ENCODE measurements around a stretch of chr1.

DNA sequence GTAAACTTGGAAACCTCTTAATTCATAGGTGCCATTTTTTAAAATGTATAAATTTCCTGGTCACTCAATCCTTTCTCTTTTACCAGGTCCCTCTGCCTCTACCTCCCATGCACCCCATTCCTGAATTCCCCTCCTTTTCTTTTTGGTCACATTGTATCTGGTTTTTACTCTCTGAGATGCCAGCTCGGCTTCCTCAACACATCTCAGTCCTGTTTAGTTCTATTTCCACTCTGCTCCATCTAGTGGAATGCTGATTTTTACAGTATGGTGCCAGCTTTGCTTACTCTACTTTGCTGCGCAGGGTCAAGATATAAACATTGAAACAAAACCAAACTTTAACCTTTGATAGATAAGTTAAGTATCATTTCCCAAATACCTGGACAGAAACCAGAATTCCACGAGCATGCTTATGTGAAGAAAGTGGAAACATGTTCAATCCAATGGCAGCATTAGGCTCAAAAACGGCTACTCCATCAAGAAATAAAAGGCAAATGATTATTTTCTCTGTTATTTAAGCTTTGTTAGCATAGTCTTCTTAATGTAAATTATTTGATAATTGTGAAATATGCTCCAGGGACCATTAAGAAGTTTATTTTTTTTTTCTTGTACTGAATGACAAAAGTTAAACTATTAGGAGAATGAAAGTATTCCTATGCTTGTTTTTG is 95.9 kb downstream of the ESRRG start:
- RAMPAGE, total RNA: no peak

DNA sequence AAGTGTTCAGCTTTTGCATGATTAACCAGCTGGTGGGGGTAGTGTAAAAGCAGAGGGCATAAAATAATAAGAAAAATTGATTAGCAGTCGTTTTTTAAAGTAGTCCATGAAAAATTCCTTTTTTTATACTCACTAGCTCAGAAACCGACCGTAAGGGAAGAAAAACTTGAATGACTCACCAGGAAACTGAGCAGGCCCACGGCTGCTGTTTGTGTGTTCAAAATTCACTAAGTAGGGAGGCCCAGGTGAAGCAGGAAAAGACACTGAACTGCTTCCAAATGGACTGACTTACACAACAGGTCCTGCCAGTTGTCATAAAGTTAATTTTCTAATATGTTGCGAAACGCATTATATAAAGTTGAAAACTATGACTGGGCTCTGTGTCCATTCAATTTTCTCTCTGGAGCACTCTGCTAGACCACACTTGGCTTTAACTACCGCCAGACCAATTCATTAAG is 306.0 kb upstream of the ESRRG start:
- RAMPAGE, total RNA: no peak

- RAMPAGE, total RNA: no peak
These were observed 174.7 kb downstream of the GPATCH2 start for GRCh38 chr1:217456017-217456706.

DNA sequence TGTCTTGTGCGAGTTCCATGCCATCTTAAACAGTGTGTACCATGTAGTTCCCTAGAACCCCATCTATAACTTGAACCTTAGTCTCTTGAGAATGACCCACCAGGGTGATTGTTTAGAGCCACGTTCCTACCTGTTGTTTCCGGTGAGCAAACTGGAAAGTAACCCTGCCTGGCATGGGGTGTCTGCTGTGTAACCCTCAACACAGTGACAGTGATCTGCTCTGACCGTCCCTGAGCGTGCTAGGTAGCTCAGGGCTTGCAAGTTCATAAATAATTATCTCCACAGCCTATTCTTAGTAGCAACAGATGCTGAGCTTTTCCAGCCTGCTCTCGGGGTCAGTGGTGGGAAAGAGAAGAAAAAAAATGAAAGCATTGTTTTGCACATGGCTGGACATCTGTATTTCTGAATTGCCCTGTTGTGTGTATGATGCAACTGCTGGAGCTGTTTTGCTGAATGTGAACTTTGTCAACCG is 26.7 kb downstream of the TGFB2 start:
- RAMPAGE, total RNA: no peak

- RAMPAGE, total RNA: no peak
These were observed 94.3 kb downstream of the TGFB2 start for GRCh38 chr1:218439405-218439867.

DNA sequence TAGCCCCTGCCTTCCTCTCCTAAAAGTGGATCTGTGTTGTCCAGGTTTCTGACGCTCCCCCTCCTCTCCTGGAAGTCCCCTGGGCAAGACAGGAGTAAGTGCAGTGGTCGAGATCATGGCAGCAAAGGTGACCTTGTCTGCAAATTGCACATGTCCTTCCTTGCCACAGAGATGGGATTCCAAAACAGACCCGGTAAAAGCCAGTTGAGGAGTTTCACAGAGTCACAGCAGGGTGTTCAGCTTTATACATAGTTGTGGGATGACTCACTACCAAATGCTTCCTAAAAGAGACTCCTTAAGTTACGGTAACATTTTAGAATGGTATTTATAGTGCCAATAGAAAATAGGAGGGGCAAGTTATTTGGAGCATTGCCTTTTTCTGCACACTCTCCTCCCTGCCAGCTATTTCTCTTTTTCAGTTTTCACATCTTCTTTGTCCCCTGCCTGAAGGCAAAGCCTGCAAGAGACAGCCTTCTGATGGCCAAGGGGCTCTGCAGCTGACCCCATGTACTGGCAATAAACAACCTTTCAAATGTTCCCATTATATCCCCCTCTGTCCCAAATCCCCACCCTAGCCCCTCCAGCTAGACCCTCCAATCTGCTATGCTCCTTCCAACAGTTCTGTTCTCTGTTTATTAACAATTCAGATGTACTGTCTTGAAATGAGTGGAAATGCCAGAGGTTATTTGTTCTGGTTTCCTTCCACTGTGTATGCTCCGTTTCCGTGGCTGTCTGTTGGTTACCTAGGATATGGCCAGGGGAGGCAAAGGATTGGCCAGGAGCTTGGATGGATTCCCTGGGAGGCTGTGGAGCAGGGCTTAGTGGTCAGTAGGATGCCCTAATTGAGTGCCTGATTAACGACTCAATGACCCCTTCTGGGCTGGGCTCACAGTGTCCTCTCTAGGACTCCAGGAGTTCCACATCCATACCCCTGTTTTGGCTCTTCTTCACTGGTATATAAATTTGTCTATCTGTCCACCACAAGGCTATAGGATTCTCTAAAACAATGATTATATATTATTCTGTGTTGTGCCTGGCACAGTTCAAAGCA is 115.0 kb downstream of the TGFB2 start:
- RAMPAGE, total RNA: no peak

DNA sequence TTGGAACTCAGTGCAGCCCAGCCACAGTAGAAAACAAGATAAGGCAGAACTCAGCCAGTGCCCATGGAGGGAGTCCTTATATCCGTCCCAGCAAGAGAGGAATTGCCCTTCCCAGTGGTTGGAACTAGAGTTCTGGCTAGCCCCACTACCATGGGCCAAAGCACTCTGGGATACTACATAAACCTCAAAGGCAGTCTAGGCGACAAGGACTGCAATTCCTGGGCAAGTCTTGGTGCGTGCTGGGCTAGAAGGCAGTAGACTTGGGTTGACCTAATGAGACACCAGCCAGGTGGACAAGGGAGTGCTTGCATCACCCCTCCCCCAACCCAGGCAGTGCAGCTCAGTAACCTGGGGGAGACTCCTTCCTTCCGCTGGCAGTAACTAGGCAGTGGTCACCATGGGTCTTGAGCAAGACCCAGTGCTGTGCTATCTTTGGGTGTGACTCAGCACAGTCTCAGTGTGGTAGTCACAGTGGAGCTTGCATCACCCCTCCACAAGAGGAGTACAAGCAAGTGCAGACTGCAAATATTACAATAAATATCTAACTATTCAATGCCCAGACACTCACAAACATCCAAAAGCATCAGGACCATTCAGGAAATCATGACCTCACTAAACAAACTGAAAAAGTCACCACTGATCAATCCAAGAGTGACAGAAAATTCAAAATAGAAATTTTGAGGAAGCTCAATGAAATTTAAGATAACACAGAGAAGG is 84.8 kb upstream of the LYPLAL1 start:
- RAMPAGE, total RNA: no peak

DNA sequence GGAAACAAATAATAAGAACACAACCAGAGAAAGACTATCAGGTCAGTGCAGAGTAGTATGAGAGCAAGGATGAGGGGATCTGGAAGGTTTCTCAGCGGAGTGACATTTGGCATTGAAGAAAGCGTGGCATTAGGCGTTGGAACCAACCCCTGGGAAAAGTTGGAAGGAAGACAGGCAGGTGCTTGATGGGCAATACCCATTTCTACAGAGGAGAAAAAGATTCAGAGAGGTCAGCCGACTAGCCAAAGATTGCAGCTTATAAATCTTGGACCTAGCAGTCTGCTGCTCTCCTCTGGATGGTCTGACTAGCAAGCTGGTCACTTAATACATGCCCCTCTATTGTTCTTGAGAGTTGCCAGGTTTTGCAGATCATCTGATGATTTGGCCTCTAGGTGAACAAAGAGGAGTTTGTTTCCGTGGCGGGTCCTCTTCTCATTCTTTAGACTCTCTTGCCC is 116.0 kb downstream of the SLC30A10 start:
- RAMPAGE, total RNA: no peak

DNA sequence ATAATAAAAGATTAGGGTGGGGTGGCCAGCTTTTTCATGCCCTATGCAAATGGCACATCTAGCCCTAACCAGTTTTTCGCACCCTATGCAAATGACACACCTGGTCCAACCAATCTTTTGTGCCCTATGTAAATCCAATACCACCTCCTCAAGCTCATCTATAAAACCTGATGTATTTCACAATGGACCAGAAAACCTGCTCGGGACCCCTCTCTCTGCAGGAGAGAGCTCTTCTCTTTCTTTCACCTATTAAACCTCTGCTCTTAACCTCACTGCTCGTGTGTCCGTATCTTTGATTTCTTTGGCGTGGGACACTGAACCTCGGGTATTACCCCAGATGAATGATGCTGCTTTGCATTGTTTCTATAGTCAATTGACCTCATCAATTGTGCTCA is 93.9 kb downstream of the SLC30A10 start:
- RAMPAGE, total RNA: no peak

- RAMPAGE, total RNA: no peak
These were observed 89.3 kb downstream of the SLC30A10 start for GRCh38 chr1:219839021-219839467.

DNA sequence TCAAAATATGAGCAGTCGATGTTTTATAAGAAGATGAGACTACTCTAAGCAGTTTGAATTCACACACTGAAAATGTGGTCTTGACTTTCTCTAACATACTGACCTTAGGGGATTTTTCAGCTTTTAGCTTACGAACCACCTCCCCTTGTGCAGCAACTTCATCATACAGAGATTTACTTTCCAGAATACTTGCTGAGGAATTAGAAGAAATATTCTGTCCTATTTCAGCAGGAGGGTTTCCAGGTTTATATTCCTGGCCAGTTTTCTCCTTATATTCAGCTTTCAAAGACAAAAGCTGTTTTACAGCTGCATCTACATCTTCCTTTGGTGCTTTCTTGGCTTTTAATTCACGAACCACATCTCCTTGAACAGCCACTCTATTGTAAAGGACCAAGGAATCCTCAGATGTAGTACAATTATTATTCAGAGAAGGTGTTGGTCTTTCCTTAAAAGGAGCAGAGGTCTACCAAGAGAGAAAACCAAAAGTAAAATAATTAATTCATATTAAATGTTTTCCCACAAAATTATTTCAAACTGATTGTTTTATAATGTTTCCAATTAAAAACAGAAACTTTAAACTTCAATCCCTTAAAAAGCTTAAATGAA is 49.3 kb downstream of the EPRS1 start:
- RAMPAGE, total RNA: no peak

DNA sequence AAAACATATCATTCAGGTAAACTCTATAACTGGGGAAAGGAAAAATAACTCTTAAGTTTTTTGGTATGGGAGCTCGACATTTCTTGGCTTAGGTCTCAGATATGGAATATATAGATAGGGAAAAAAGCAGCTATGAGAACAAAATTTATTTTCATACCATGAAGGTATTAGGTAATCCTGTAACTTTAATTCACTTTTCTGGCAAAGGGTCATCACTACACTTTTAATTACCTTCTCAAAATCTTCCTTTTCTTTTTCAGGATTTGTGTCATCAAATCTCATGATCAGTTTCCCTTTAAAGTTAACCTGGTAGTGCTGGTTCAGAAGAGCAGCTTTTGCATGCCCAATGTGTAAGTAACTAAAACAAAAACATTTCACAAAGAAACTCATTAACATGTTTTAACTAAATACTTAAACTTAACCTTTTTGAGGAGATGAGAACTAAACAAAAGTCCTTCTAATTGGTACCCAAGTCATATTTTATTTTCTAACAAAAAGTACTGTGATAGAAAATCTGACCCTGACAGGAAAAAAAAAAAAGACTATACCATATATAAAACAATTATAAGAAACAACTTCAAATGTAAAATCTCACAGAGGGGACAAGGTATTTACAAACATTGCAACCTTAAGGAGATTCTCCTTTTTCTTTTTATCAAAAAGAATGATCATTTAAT is 21.3 kb downstream of the EPRS1 start:
- RAMPAGE, total RNA: no peak

DNA sequence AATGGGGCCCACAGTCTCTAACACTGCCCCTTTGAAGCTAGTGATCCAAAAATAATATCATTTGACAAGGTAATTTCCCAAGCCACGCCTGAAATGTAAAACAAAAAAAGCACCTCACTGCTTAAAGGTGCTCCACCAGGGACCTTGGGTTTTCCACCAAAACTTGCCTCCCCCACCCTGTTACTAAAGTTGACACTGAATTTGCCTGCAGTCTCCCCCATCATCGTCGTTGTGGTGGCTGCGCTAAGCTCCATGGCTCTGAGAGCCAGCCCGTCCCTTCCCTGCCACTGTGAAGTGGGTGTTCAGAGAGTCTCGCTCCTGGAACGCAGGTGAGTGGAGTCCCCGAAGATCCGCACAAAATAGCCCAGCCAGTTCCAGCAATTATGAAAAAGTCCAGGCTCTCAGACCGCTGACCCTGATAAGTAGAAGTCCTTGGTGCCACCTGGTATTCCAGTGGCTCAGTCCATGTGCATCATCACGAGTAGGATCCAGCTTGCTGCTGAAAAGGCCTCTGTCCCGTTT is 52.2 kb downstream of the RAB3GAP2 start:
- RAMPAGE, total RNA: no peak

GRCh38 chr1:220300336-220300838 is 28.1 kb upstream of the RAB3GAP2 start:
- RAMPAGE, total RNA: no peak

DNA sequence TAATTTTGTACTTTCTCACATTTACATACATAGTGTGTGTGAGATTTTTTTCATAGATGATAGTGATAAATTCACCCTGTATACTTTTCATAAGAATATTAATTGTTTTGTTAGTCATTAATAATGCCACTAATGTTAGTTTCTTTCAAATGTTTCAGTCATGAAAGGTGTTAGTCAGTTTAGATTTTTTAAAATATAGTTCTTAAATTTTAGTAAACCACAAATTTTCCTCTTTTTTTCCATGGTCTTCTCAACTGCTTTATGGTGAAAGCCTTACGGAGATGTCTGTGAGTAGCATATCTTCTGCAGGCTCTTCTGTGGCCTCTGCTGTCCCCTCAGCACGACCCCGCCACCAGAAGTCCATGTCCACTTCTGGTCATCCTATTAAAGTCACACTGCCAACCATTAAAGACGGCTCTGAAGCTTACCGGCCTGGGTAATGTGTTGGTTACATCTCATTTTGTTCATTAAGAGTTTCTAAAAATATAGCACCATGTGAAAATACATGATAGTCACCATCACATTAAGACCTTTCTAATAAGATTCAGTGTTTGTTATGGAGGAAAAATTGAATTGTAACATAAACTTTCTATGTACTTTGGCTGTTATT is 38.3 kb upstream of the C1orf115 start:
- RAMPAGE, total RNA: no peak

DNA sequence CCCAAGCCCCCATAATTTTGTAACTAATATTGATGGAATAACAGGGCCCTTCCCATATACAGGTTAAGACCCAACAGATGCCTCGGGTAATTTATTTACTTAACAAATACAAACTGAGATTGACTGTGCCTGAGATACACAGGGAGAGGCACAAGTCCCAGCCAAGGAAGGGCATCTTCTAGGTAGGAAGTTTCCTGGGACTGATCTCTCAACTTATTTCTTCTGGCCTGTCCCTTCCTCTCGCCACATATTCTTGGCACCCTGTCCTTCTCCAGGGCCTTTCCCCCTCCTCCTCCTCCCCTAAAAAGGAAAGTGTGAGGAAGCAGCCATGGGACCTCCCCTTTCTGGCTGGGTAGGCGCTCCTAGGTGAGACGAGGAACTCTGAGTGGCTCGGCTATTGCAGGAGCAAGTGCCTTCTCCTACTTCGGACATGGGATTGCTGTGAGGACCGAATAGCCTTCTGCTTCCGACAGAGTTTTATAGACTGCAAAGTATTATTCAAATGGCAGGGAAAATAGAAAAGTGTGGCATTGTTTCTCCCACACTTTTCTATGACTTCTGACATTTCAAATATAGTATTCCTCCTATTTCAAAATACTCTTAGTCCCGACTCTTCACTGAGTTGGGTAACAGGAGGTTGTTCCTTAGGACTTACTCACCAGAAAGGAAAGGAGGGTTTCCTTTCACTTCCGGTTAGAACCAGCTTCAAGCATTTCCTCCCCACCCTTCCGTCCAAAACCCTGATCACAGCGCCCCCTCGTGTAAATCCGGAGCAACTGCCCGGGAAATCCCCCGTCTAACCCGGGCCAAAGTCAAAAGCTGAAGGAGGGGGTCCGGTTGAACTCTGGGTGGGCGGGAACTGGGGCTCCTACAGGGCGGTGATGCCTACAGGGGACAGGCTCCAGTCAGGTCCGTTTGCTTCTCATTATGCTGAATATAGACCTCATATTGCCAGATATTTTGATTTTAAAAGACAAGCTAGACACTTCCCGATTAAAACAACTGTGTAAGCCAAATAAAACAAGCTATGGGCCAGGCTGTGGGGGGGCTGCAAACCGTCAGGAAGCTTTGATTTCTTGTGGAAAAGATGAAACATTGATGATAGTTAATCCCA is 15.3 kb upstream of the MTARC2 start:
- RAMPAGE, total RNA: no peak

DNA sequence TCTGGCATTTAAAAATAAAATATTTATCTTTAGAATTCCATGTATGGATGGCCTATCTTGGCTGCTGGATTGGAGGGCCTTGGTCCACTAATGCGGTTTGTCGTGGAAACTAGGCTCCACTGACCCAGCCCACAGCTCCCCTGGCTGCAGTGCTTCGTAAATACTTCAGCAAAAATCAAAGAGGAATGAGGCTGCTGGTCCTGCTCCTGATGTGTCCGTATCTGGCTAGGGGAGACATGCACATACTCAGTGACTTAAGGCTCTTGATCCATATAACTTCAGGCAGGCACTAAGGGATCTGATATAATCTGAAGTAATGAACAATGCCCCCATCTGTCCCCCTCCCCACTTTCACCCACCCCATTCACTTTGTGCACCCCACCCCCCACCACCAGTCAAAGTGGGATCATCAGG is 17.7 kb downstream of the MTARC1 start:
- RAMPAGE, total RNA: no peak

- RAMPAGE, total RNA: no peak
These were observed 41.3 kb downstream of the MTARC1 start for GRCh38 chr1:220827901-220828513.

- RAMPAGE, total RNA: no peak
These were observed 1.7 kb downstream of the HLX start for GRCh38 chr1:220880529-220881706.

DNA sequence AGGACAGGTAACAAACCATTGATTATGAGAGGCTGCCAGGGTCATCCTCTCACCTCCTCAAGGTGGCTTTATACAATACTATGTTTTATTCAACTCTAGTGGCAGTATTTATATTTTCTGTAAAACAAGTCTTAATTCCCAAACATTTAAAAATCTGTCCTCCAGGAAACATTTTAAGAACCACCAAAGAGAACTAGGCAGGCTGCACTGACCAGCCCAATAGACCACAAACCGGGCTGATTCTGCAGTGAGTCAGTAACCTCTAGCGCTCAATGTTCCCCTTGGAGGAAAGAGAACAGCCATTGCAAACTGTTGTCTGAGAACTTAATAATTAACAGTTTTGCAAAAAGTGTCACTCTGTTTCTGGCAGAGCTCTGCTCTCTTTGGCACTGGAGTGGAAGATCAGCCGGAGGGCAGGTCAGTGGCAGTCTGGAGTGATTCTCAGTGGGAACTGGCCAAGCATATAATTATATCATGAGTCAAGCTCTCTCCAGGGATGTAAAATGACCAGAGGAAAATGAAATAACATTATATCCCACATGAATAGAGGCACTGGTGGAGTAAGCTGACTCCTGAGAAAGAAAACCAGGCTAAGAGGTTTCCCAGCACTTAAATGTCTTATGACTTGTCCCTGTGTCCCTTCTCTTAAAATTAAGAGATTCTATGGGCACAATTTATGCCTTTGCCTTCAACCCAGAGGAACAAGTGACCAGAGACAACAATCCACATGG is 238.3 kb downstream of the HLX start:
- RAMPAGE, total RNA: no peak

Data from foreskin keratinocyte (primary cell).